Colon Carcinoma Metastatic in the Brain (tissue), 2 donors: ENCODE measurements around the gene CCDC117.

DNA sequence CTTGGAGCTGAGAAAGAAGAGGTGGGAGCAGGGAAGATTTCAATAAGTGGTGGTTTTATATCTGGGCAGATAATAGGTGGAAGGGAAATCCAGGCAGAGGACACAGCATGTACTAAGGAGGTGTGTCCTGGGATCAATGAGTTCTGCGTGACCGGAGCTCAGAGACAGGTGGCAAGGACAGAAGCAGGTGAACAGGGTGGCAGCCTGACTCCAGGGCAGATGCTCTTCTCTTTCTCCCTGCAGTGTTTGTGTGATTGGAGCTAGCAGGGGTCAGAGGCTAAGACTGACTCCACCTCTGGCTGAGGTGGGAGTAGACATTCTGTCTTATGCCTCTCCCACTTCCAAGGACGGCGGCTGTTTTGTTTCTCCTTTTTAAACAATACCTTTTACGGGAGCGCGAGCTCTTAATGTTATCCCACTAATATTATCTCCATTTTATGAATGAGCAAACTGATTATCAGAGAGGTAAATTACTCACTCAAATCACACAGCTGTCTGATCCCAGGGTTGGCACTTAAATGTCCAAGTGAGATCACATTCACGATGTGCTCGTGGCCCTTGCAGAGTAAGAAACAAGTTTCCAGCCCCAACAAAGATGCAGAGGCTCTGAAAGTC, 359.3 kb downstream of the CRYBA4 start:
- PRO-cap, 2 experiments: no peak in any of the 2 experiments

DNA sequence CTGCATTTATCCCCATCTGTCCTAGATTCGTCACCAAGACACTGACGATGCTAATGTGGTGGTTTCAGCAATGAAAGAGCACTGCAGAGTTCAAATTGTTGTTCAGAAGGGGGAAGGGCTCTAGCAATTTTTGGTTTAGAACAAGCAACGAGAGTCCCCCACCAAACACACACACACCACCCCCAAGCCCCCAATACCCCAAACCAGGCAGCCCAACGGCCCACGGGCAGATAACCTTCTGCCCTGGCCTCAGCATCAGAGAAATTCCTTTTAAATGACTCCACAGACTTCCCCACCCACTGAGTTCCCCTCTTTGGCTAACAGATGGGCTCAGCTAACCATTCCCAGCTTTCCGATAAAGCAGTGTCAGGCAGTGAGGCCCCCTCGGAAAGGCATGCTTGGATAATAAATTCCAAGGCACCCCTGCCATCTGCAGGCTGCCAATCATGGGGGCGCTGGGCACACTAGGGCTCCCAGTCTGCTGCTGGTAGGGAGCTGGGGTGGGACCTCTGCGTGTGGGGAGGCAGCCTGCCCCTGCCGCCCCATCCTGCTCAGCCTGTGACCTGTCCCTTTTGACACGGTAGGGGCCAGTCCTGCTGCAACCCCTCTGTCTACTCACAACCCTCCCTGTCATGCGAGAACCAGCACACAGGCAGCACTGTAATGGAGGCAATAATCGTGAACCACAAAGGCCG, 489.2 kb downstream of the CRYBA4 start:
- PRO-cap, 2 experiments: no peak in any of the 2 experiments

DNA sequence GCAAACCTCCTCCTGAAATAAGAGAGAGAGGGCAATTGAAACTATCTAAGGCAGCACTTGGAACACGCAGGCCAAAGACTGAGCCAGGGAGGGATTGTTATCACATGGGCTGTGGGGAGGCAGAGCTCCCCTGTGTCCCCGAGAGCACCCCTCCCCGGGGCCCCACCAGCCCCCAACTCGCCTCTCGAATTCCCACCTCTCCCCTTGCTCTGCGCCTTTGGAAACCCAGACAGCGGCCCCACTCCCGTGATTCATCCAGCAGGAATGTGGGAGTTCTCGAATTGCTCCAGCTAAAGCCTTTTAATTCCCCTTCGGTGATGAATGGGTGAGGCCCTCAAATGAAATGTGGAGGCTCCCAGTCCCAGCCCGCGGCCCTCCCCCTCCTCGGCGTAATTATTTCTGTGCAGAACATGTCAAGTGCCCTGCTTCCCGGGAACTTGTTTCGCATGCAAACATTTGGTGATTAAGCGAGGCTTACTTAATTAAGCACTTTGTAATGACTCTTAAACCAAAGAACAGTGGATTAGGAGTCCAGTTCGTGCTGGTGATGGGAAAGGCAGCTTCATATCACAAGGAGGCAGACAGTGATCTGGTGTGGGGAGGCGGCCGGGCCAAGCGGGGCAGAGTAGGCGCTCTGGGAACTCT, 581.0 kb downstream of the CRYBA4 start:
- PRO-cap, 2 experiments: no peak in any of the 2 experiments

DNA sequence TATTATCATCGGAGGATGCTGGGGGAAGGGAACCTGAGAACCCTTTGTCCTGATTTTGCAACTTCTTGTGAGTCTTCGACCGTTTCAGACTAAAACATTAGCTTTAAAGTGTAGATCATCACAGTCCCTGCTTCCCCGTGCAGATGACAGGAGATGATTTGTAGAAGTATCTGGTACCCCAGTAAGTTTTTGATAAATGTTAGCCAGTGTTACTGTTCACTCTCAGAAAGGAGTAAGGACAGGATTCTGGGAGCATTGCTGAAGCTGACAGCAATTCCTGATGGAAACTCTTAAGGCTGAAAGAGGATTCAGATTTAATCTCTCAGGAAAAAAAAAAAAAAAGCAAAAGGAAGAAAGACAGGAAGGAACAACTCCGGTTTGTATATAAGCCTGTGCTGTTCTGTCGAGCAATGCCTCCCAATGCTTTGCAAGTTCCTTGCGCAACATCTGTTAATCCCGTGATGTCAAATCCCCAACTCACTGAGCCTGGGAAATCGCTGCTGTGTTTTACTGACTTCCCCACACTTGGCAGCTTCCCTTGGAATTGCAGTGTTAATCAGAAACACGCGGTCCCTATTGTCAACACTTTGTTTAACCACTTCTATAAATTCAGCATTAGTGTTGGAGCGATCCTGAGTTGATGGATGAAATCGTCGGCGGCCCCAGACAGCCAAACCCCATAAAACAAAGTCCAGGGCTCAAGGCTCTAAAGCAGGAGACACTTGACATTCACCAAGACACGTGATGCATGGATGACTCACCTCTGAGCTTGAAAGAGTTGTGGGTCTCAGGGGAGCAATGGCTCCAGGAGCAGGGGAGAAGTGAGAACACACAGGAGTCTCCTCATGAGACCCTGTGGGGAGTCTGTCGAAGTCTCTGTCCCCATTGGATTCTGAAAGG, 589.1 kb downstream of the MN1 start:
- PRO-cap, 2 experiments: no peak in any of the 2 experiments

- PRO-cap, 2 experiments: no peak in any of the 2 experiments
These were observed 269.8 kb downstream of the MN1 start for GRCh38 chr22:27531636-27532270.

GRCh38 chr22:27662395-27663269, 138.9 kb downstream of the MN1 start:
- PRO-cap, 2 experiments: no peak in any of the 2 experiments

GRCh38 chr22:27782028-27782615, 19.4 kb downstream of the MN1 start:
- PRO-cap, 2 experiments: no peak in any of the 2 experiments

DNA sequence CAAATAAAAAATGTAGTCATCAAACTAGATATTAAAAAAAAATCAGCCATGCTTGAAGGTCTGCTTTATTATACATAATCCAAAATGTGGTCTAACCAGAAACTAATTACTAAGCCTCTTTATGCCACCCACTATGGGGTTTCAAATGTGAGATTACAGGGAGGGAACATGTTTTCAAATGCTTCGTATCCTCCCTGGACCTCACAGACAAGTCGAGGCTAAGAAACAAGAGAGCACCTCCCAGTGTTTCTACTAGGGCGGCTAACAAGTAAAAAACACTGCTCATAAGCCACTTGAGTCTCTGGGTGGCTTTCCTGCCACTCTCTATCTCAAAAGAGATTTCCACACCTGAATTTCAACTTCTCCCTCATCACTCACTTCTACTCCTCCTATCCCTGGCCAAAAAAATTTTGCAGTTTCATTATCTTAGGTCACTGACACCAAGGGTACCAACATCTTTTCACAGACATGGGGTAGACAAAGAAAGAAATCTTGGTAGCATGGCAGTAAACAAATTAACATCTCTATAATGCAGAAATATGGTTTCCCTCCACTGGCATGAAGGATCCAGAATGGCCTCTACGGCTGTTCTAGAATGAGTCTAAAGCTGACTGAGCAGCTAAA, 51.0 kb downstream of the PITPNB start:
- PRO-cap, 2 experiments: no peak in any of the 2 experiments

- PRO-cap, 2 experiments: peak in 2 of 2 experiments; most common plus-strand start chr22:28772719 (in 1); most common minus-strand start chr22:28772612 (in 2)
These were observed at the start of gene CCDC117 for GRCh38 chr22:28772499-28773207. CCDC117 (plus strand) TSS chr22:28772695.

- PRO-cap, 2 experiments: peak in 1 of 2 experiments; most common plus-strand start chr22:28784266 (in 1); most common minus-strand start chr22:28784128 (in 1)
These were observed 11.7 kb downstream of the CCDC117 start for GRCh38 chr22:28783950-28784761.

DNA sequence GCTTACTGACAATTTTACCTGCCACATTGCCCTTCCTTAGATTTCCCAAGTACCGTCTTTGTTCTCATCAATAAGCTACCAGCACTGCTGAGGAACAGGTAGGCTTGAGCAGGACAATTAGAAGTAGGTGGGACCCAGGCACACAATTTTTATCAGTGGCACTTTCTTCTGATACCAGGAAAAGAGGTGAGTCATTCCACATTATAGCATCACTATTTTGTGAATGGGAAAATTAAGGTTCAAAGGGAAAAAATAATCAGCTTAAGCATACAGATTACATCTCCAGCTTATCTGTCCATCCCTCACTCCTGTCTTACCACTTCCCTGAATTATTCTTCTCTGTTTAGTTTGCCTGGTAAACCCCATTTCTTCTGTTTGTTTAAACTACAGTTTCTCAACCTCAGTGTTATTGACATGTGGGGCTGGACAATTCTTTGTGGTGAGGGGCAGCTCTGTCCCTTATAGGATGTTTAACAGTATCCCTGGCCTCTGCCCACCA, 36.2 kb downstream of the CCDC117 start:
- PRO-cap, 2 experiments: no peak in any of the 2 experiments

DNA sequence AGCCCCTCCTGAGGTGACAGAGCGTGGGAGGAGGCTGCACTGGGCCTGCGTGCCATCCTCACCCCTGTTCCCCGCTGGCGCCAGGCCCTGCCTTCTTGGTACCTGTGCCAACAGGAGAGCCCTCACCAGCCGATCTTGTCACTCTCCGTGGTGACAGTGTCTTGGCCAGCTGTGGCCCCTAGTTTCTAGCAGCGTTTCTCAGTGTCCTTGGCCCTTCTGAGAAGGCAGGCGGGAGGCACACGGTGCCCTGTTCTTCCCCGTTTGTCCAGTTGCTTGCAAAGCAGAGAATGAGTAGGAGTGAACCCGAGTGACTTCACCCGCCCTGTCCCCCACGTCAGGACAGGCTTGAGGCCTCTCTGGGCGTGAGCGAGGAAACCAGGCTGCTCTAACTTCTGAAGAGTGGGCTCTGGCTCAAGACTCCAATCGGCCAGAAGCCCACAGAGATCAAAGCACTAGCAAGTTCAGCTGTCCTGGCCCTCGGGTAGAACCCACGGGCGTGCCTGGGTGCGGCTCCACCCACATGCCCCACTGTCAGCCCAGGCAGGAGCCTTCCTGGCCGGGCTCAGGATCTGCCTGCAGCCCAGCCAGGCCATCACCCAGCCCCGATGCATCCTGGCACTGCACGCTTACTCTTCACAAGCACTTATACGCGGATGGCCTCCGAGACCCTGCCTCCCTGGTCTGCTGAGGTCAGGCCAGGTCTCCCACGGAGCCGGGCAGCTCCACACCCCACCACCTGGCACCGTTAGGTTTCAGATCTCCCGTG, 60.1 kb upstream of the EMID1 start:
- PRO-cap, 2 experiments: no peak in any of the 2 experiments

DNA sequence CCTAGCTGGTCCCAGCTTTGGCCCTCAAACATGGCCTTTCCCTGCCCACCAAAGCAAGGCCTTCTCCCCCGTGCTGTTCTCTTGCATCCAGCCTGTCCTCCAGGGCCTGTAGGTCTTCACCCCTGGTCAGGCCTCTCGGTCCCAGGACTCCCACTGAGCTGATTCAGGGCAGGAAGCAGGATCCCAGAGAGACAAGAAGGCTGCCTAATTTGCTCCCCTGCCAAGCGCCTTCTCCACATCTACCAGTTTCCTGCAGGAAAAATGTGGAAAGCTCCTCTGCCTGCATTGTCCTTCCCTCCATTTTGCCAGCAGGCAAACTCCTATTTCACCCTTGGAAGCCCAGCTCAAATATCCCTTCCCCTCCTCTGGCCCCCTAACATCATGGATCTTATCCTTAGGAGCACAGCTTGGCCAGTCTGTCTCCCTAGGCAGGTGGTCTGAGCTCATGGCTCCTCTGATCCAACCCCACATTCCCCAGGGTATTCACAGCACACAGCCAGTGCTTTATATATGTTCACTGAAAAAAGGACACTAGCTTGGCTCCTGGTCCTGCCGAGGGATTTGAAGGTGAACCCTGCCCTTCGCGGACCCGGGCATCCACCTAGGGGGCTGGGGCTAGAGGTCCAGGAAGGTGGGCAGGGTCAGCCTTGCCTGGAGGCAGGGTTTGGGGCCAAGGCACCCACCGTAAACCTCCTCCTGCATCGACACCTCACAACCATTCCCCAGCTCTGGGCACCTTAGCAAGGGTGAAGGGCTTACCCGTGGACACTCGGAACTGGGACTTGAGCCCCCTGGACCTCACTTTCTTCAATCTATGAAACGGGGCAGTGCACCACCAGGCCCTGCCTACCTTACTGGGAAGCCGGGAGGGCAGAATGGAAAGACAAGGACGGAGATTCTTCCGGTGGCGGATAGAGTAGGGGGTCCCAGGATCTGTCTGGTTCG, 933 bp downstream of the RHBDD3 start:
- PRO-cap, 2 experiments: no peak in any of the 2 experiments

GRCh38 chr22:29268374-29269073, 456 bp downstream of the EWSR1 start:
- PRO-cap, 2 experiments: peak in 2 of 2 experiments; most common plus-strand start chr22:29268725 (in 1); most common minus-strand start chr22:29268666 (in 1)

DNA sequence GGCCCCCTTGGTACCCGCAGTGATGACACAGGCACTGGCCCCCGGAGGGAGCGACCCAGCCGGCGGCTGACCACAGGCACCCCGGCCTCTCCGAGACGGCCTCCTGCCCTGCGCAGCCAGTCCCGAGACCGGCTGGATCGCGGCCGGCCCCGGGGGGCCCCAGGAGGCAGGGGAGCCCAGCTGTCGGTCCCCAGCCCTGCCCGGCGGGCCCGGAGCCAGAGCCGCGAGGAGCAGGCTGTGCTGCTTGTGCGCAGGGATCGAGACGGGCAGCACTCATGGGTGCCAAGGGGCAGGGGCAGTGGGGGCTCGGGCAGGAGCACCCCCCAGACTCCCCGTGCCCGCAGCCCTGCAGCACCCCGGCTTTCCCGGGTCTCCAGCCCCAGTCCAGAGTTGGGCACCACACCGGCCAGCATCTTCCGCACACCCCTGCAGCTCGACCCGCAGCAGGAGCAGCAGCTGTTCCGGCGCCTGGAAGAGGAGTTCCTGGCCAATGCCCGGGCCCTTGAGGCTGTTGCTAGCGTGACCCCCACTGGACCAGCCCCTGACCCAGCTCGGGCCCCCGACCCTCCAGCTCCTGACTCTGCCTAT, 3.9 kb downstream of the RASL10A start:
- PRO-cap, 2 experiments: no peak in any of the 2 experiments

GRCh38 chr22:29313042-29313834, 2.3 kb downstream of the RASL10A start:
- PRO-cap, 2 experiments: no peak in any of the 2 experiments

GRCh38 chr22:29330728-29331303, 15.3 kb upstream of the RASL10A start:
- PRO-cap, 2 experiments: no peak in any of the 2 experiments

DNA sequence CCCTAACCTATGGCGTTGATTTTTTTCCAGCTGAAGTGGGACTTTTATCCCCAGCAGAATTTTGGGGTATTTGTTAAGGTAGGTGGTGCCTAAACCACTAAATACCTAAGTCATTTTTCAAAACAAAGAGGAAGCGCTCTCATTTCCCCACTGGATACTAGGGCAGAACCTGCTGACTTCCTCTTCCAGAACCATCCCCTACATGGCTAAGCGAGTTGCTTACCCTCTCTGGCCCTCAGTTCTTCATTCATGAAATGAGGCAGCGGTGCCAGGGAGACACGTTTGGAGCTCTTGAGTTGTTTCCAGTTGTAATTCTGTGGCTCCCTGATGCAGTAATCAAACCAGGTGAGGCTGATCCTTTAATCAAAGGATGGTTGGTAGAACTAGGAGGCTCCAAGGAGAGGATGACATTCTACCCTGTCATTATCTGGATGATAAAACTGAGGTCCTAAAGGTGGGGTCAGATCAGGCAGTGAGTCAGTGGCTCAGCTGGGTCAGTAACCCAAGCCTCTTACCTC, 9.9 kb upstream of the MTMR3 start:
- PRO-cap, 2 experiments: no peak in any of the 2 experiments

DNA sequence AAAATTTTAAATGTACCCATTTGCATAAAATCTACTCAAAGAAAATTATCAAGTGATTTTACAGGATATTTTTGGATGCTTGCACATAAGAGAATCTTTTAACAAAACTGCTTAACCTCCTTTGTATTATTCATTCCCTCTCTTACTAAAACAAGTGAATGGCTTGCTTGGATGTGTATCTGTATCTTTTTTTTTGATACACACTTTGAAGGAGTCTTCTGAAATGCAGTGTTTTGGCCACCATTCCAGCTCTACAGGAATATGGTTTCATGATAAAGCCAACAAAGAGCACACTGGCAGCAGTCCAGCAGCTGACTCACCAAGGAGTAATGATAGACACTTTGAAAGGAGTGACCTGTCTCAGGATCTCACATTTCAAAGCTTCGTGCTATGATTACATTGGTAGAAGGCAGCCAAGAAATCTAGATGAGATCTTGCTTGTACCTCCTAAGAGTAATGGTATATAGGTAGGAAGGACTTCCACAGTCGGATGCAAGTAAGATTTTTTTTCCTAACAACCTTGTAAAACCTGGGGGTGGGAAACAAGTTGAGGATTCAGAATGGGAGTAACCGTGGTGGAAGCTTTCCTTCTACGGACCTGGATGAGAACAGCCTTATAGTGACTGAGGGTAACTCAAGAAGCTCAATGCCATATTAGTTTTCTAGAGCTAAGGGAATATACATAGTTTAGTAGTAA, 24.8 kb downstream of the MTMR3 start:
- PRO-cap, 2 experiments: no peak in any of the 2 experiments

DNA sequence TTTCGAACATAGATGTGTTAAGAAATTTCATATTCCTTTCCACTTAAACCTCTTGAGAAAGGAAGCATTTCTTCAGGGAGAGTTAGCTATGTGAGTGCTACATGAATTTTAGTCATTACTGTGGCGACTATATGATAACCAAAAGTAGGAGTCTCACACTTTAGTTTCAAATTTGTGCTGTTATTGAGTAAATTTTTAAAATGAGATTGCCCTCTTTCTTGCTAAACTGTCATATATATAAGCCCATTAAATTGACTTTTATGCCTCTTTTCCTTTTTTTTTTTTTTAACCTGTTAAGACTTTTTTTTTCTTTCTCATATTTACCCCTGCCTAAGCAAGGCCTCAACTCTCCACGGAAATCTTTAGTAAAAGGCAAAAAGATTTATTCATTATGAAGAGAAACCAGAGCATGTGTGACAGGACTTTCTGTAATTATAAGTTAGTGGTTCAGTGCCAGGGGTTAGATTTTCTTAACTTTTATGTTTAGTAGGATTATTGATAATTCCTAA, 27.5 kb downstream of the MTMR3 start:
- PRO-cap, 2 experiments: no peak in any of the 2 experiments